AG09309 (cell line): ENCODE data around the gene VAMP8.

- RRBS = no CpG with 5 or more reads among the region's 5 CpGs
Measured at GRCh38 chr2:81483241-81483850, 1178.8 kb upstream of the LRRTM1 start.

DNA sequence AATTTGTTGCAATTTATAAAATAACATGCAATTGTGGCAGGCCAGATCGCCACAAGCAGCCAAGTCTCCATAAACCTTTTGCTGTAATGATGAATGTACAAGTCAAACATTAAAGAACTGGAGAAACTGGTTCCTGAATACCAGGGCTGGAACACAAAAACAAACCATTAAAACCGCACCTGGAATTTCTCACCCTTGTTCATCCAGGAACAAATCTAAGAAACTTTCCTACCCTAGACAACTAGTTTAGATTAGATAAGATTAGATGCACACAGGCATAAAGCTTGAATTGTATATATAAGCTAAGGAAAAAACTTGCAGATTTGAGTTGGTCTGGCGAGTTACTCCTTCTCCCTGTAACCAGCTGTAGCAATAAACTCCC, 1835.4 kb upstream of the LRRTM1 start:
- RRBS = no CpG with 5 or more reads among the region's 3 CpGs

DNA sequence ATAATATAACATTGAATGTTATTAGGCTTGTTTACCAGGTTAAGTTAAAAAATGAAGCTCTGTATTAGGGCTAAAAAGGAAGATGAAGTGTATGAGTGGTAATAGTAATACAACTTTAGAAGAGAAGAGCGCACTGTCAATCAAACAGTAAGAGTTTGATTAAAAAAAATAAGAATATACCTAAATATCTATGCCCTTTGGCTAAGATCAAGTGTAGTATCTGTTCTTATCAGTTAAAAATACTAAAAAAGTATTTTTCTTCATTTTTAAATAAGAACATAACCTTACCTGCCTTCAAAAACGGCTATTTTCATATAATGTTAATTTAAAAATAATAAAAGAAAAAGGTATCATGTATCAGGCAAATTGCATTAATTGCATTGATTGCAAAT, 1647.6 kb downstream of the SUCLG1 start:
- RRBS = no CpG with 5 or more reads among the region's 2 CpGs

DNA sequence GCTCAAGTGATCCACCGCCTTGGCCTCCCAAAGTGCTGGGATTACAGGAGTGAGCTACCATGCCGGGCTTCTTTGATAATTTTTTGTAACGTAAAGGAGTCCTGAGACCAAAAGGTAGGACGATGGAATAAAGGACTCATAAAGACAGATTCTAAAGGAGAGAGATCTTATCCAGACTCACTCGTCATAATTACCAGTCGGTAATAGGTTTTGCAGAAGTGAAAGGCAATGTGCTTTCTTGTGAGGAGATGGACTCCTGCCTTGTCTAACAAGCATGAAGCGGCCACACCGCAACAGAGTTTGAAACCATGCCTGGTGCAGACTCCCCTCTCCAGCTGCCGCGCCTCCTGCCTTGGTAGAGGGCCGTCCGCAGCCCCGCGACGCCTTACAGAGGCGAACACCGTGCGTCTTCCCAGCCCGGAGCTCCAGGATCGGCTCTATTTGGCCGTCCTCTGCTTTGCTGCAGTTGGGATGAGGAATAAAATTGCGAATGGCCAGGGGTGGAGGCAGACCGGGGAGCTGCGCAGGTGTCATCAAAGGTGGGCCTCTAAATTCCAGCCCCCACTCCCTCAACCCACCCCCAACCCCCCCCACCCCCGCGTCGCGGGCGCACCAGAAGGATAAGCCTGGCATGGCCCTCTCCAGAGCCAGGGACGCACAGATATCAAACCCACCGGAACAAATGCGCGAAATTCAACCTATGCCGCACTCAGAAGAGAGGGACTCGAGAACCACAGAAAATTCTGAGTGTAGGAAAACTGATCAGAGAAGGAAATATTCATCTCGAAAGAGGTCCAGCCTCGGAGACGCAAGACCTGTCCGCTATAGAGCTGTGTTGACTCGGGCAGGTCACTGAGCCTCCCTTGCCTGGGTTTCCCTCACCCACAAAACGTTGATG, 1.2 kb downstream of the TRABD2A start:
- RRBS = 41% methylated on average over 5 of the region's 41 CpGs

DNA sequence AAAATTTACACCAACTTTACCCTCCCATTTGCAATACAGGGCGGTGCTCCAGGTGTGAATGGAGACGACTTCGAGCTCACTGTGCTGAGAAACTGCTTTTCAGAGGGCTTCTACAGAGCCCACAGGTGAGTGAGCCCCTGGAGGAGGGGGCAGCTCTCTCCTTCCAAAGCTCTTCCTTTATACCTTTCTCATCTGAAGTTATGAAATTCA, 29.9 kb upstream of the KCMF1 start:
- RRBS = no CpG with 5 or more reads among the region's 3 CpGs

- RRBS = 2% methylated on average over 21 of the region's 43 CpGs
Measured at GRCh38 chr2:84971538-84971835, 526 bp downstream of the KCMF1 start.

DNA sequence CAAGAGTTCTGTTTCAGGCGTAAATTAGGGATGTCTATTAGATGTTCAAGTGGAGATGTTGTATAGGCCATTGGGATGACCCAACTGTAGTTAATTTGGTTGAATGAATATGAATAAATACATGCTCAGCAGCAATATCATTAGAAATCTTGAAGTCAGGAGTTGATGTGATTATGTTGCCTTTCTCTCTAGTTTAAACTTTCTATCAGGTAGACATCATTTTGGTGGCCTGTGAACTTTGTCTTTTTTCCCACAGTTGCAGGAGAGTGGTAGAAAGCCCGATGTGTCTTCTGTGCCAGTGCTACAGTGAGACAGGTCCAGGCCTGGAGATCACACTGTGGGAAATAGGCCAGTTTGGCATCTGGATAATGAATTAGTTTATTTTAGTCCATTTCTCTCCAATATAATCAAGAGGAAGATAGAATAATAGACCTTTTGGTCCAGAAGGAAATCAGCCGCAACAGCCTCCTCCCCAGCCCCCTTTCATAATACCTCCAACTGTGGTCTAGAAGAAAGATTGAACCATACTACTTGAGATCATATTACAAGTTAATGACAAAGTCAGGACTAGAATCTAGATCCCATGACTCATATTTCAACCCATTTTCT, 20.4 kb downstream of the KCMF1 start:
- RRBS = no CpG with 5 or more reads among the region's 3 CpGs

DNA sequence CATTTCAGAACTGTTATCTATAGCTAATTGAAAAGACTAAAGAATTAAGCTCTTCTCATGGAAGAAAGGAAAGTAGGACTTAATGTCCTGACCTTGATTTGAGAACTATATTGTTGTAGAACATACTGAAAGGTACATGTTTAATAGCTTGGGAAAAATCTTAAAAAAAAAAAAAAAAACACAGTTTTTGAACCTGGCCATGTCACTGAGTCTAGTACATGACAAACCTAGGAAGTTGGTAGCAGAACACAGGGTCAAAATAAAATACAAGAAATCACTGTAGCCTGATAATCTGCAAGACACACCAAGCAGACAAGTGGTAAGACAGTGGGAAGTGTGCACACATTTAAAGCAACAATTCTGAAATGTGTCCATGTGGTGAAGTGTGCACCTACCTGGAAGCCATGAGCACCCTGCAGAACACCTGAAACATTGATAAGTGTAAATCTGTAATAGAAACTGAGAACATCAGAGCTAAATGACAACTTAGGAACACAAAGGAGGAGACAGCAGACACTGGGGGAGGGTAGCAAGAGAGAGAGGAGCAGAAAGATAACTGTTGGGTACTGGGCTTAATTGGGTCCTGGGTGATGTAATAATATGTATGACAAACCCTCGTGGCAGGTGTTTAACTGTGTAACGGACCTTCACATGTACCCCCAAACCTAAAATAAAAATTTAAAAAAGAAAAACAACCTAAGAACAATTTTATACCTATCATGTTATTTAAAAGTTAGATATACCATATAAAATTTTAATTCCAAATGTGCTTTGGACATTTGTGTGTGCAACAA, 76.7 kb downstream of the KCMF1 start:
- RRBS = no CpG with 5 or more reads among the region's 2 CpGs

DNA sequence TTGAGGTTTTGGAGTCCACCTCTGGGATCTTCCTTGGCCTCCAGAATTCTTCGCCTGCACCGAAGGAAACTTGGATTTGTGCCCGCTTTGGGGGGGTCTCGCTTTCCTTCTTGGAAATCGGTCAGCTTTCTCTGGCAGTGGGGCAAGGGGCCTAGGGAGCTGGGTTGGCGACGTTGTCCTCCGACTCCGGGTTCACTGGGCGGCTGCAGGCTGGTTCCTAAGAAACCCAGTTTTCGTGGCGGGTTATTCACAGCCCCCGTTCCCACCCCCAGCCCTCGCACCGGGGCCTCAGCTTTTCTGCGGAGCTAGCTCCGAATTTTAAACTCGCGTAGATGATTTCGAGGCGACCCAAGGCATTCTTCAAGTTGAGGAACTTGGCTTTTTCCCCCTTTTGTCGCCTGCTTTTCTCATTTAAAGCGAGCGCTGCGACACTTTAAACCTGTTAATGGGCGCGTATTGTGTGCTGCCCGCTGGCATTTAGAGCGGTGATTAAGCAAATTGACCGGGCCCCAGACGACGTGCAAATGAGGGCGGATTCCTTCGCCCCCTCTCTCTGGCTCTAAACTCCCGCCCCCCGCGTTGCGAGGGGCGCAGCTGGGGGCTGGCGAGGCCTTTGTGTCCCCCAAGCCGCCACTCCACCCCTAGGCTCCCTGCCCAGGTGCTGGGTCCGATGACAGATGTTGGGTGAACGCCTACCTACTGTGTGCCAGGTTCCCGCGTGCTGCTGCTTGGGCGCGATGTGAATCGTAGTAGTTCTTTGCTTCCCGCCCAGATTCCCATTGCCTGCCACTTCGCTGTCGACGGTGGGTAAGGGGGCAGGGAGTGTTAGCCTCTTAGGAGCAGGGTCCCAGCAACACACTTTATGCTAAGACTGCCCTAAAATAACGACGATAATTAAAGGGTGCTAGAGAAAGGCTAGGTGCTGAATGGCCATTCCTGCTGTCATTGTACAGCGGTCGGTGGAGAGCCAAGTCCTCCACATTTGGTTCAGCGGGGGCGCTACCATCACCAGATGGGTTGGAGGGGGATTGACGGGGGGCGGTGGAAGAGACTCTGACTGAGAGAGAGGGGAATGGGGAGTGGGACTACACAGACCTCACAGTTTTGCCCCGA, 1.8 kb downstream of the TCF7L1 start:
- RRBS = 59% methylated on average over 5 of the region's 61 CpGs

GRCh38 chr2:85139295-85140351, 6.4 kb downstream of the TCF7L1 start:
- RRBS = no CpG with 5 or more reads among the region's 7 CpGs

DNA sequence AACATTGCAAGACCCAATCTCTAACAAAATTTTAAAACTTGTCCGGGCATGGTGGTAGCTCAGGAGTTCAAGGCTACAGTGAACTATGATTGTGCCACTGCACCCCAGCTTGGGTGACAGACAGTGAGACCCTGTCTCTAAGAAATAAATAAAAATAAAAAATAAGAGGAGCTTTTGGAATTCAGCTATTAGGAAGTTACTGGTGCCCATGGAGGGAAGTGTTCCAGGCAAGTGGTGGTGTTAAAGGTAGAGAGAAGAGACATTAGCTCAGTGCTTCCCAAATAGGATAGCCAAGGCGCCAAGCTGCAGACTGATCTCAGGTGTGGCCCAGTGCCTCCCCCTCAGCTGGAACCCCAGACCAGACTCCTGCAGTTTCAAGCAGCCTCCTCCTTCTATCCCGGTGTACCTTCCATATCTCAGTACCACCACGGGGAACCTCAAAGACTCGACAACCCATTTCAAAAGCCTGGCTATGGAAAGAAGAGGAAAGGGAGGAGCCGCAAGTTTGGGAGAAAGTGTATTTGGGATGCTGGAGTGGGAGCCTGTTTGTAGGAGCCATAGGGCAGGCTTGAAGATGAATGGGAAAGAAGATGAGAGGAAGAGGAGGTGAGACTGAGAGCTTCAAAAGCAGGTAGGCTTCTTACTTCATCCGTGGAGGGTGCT, 8.0 kb downstream of the TCF7L1 start:
- RRBS = no CpG with 5 or more reads among the region's 7 CpGs

- RRBS = no CpG with 5 or more reads among the region's 7 CpGs
Measured at GRCh38 chr2:85155129-85155440, 21.9 kb downstream of the TCF7L1 start.

DNA sequence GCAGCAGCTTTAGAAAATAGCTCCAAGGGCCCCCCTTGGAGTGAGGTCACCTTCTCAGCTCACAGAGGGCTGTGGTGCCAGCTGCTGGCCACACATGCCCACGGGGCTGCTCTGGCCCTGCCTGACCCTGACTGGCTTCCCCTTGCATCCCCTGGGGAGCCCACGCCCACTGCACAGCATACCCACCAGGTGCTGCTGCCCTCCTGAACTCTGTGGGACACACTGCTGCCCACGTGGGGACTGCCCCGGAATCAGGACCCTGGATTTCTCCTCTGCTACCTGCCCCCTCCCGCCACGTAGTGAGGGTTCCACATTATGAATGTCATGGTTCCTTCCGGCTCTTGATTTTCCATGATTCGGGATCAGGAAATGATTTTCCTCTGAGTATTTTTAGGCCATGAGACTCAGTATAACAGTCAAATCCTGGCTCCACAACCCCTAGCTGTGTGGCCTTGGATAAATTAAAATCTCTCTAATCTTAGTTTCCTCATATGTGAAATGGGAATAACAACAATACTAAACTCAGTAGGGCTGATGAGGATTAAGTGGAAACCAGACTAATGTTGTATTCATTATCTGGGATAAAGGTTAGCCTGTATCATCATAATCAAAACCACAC, 70.1 kb downstream of the TGOLN2 start:
- RRBS = 8% methylated on average over 2 of the region's 8 CpGs

DNA sequence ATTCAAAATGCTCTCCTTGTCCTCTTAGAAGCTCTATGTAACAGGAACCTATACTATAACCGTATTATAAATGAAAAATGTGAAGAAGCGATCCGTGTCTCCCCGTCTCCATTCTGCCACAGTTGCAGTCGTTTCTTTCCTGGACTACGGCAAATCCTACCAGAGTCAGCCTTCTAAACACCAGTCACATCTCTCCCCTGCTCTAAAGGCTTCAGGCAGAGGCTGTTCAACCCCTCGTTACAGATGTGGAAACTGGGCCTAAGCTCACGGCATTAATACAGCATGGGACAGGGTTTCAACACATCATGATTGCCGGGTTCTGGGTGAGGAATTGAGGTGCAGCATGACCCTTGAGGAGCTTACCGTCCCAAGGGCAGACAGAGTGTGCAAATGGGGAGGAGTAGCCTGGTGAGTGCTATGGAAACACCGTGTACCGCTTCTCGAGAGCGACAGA, 51.3 kb downstream of the TGOLN2 start:
- RRBS = no CpG with 5 or more reads among the region's 14 CpGs

GRCh38 chr2:85327216-85327802, 480 bp downstream of the TGOLN2 start:
- RRBS = no CpG with 5 or more reads among the region's 35 CpGs

DNA sequence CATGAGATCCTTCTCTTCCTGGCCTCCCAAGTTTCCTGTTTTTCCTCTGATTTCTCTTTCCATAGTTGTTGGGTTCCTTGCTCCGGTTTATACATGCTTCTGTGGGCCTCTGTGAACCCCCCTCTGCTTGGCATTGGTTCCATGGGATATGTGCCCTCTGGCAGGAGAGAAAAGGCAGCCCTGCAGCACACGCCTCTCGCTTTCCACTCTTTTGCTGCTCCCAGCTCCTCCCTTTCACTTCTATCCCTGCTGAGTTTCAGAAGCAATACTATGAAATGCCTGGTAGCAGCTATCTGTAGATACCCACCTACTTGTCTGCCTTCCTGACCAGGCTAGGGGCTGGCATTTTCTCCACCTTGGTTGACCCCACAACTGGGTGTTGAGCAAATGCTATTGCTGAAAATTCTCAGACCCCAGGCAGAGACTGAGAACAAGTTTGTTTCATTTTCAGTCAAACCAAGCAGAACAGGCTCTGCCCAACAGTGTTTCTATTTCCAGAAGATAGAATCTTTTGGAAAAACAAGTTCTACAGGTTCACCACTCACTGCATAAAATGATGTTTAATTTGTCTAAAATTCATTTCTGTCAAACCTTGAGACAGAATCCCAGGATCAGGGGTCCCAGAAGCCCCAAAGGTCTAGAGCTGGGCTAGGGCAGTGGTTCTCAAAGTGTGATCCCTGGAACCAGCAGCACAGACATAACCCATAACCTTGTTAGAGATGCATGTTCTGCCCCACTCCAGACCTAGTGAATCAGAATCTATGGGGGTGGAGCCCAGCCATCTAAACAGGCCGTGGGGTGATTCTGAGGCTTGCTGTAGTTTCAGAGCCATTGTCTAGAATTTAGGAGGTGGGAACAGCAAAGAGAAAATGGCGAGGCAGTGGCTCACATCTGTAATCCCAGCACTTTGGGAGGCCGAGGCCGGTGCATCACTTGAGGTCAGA, 13.3 kb downstream of the CAPG start:
- RRBS = no CpG with 5 or more reads among the region's 7 CpGs

DNA sequence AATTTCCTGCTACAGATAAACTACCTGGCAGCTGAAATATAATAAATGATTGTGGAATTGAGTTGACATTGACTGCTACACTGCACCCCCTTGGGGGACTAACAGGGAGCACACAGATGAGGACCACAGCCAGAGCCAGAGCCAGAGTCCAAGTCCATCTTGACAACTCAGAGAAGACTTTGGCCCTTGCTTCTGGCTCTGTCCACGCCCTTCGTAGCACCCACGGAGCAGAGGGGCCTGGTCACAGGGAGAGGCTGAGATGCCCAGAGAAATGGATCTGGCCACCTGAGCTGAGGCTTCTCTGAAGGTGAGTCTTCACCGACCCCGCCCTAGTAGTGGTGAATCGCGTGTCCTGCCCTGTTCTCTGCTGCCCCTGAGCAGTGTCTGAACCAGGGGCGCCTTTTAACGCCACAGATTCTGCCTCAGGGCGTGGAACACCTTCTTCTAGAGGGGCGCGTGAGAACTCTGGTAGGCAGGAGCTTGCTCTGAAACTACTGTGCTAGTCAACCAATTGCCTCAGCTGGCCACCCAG, 35.7 kb upstream of the MAT2A start:
- RRBS = no CpG with 5 or more reads among the region's 12 CpGs

- RRBS = no CpG with 5 or more reads among the region's 11 CpGs
Measured at GRCh38 chr2:85577124-85577719, at the start of gene VAMP8. Gene VAMP8, plus strand, starts transcription at chr2:85577586.

GRCh38 chr2:85584824-85585707, 835 bp downstream of the VAMP5 start:
- RRBS = no CpG with 5 or more reads among the region's 10 CpGs